Fibroblast of villous mesenchyme (primary cell): Measurements from ENCODE around the genes RIGI, B4GALT1 and SPINK4.

GRCh38 chr9:27531442-27531792 lies 1.8 kb upstream of the MOB3B start:
- CAGE, long polyA plus RNA: no peak

GRCh38 chr9:27536919-27537789 lies 7.5 kb upstream of the MOB3B start:
- CAGE, long polyA plus RNA: no peak

GRCh38 chr9:27626522-27626915 lies 53.2 kb upstream of the C9orf72 start:
- CAGE, long polyA plus RNA: no peak

GRCh38 chr9:29214177-29214659 lies 817 bp upstream of the LINGO2 start:
- CAGE, long polyA plus RNA: no peak

GRCh38 chr9:32525825-32526446 lies at the start of gene RIGI:
Gene RIGI (minus strand): TSS chr9:32526196.
- CAGE, long polyA plus RNA: no peak

DNA sequence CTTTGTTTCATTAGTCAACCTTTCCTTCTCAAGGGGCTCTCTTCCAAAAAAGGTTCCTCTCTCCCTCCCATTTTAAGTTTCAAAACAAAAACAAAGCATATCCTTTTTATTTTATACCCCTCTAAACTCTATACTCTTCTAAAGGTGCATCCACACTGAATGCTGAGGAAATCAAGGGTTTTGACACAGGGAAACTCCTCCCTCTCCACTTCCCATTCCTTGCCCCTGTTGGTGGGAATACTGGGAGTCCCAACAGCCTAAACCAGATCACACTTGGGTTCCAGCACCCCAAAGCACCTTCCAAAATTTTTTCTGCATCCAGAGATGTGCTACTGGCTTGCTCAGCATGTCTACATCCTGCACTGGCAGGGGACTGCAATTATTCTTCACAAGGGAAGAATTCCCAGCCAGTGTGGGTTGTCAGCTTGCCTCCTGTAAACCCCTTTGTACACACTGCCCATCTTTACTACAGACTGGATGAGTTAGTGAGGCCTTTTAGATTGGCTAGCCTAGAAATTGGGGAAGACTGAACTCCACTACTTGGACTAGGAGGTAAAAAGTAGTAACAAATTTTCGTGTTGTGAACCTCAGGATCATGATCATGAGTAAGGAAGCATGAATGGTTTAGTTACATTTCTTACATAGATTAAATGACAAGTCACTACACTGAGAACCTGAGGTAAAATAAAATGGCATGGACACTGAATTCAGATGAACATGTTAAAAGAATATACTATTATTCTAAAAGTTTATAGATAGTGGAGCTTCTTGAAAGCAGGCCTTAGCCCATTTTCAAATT lies 11.8 kb upstream of the RIGI start:
- CAGE, long polyA plus RNA: no peak

- CAGE, long polyA plus RNA: no peak
Measured at GRCh38 chr9:33026743-33027039, 1.6 kb downstream of the DNAJA1 start.

DNA sequence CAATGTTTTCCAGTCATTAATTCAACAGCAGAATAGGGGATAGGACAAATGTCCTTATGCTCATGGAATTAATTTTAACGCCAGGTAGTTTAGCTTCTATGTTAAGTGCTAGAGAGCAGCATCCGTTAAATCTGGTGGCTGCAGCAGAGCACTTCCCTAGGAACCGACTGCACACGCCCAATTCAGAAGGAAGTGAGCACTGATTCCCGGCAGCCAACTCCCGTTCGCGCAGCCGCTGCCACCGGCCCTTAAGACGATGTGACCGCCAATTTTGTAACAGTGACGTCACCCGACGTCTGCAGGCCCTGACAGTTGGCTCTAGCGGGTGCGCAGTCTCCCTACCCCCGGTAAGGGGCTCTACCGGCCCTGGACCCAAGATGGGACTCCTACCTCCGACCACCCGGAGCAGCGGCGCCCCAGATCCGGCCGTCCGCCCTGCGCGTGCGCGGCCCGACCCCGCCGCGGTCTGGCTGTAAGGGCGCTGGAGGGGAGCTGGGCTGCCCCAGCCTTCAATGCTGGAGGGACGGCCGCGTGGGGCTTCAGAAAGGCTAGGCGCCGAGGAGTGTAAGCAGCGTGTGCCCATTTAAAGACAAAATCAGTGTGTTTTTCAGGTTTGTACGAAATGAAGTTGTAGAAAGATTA lies 19.1 kb downstream of the DNAJA1 start:
- CAGE, long polyA plus RNA: no peak

DNA sequence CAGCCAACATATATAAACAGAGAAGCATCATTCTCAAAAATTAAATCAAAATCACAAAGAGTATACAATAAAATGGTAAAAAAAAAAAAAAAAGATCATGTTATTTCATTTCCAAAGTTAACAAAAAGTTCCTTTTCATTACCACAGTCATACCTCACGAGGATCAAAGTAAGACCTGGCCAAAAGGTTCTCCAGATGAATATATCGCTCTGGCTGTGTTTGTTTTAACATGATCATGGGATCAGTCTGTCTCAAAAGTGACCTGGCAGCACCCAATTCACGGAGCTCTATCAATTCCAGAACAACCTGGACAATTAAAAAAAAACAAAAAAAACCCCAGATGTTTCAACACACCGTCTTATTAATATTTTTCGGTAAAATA lies 4.9 kb downstream of the SMU1 start:
- CAGE, long polyA plus RNA: no peak

GRCh38 chr9:33111813-33112578 lies 35.5 kb upstream of the SMU1 start:
- CAGE, long polyA plus RNA: no peak

DNA sequence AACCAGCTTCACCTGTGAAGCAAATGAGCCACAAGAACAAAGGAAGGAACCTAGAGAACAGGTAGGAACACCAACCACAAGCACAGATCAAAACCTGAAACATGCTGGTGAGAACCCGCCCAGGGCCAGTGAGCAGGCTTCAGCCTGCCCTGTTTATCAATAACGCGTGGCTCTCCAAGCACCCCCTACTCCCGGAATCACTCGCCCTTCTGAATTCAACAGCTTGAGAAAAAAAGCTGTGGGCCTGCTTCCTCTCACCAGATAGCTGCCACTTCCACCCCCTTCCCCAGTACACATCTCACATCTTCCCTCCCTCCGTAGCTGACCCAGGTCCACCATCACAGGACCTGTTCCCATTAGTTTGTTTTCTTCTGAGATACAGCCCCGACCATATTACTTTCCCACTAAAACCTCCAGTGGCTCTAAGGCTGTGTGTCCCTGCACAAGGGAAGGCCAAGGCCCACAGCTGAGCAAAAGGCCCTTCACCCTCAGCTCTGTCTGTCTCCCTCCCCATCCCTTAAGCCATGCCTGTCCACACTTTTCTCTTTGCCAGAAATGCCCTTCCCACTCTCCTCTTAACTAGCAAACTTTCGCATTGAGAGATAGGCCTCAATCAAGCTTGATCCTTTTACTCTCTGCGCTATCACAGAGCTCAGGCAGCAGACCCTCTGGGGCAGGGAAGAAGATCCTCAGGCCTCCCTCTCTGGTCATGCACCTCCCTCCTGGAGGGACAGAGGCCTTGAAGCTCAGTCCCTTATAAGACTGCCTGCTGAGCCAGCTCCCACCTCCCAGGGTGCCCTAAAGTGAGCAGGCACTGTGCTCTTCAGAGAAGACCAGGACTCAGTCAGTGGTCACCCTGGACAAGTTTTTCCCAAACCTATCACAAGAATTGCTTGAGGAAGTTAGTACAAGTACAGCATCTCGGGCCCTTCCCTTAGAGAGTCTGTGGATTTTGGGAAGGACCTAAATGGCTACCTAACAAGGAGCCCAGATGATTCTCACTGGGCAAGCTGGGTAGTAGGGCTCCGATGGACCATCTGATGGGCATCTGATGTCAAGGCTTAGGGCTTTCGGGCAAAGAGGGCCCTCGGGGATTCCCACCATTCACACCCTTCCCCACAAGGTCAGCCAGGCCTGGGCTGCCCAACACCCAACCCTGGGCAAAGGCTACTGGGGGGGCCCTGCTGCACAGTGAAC lies 30.0 kb downstream of the B4GALT1 start:
- CAGE, long polyA plus RNA: no peak

DNA sequence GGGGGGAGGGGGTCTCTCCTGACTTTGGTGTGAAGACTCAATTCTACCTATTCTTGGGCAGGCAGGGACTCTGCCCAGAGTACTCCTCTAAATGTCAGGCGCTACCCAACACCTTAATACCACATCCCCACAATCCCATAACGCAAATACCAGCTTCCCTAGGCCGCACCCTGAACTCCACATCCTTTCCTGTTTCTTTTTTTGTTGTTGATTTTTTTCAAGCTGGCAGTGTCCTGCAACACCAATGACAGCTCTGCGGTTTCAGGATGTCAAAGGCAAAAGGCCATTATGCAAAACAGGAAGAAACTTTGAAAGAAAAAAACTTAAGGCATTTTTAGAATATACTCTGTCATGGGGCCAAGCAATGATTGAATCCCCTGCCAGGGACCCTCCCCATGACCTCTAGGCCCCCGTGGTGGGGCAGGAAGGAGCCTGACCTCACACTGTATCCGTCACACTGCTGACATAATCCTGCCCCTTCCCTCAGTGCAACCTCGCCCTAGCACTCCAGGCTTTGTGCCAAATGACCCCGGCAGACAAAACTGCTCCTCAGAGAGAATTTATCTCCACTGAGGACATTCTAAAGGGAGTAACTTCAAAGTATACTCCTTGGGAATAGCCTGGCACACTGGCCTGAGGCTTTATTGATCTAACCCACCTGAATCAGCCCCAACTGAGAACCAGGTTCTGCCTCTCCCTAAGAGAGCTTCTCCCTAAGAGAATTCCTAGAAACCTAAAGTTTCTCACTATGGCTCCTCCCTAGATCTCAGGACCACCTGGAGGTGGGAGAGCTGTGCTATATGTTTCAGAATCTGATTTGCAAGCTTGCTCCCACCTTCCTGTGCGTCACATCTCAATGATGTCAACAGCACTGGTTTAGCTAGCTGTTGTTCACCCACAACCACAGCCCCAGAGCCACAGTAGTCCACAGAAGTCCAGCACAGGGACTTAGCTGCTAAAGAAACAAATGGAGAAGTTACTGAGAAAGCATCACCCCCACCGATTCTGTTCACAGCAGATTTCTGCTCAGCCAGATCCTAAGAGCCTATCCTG lies 7.9 kb downstream of the B4GALT1 start:
- CAGE, long polyA plus RNA: no peak

- CAGE, long polyA plus RNA: no peak
Measured at GRCh38 chr9:33166714-33167741, at the start of gene B4GALT1. Gene B4GALT1 (minus strand): TSS chr9:33167336.

DNA sequence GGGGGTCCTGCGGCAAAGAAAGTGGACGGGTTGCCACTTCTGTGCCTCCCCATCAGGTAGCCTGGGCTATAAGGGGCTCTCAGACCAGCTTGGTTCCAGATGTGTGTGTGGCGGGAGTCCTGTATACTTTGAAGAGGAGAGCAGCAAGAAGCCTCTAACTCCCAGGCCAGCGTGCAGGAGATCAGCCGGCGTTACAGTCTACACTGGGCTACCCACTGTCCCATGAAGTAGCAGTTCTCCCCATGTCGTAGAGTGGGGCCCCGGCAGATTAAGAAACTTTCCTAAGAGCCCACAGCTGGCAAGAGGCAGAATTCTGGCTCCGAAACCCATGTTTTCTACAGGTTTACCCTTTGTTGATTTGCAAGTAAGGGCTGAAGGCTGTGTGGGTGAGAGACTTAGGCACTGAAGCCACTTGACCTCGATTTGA lies 786 bp upstream of the B4GALT1 start:
- CAGE, long polyA plus RNA: no peak

DNA sequence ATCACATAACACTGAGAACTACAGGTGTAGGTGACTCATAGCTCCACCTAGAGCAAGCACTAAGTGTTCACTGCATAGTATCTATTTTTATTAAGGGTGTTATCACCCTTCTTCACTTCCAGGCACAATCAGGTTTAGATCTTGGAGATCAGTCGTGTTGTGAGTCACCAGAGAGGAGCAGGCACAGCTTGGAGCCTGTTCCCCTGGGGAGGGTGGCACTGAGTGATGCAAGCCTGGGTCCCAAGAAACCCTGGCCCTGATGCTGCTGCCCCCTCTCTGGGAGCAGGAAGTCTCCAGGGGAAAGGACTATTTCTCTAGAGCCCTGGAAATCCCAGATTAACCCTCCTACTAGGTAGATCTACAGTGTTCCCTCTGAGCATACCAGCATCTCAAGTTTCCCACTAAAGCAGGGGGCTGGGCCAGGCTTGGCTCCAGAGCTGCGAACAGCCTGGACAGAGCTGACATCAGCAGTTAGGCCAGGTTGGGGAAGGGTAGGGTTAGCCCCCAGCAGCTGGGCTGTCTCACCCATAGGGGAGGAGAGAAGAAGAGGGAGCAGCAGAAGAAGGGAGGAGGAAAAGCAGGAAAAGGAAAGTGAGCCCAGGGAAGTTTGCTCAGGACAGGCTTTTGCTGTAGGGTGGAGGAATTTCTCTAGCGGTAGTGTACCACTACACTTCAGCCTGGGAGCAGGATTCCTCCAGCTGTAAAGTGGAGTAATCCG lies 28.1 kb upstream of the SPINK4 start:
- CAGE, long polyA plus RNA: no peak

GRCh38 chr9:33227002-33227212 lies 13.1 kb upstream of the SPINK4 start:
- CAGE, long polyA plus RNA: no peak

DNA sequence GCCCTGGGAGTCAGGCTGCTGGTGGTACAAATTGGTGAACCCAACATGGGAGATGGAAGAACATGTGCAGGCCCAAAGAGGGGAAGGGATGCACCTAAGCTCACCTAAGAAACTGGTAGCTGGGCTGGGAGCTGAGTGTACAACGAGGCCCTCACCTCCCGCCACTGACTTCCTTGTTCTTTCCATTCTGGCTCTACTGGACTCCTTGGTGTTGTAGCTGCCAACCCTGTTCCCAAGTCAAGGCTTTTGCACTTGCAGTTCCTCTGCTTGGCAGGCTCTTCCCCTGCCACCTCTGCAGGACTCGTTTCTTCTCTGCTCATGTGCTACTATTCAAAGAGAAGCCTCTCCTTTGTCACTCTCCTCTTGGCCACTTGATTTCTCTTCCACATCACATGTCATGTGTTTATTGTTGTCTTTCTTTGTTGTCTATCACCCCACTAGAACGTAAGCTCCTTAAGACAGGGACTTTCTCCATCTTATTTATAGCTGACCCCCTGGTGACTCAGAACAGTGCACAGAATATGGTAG lies 5.4 kb upstream of the SPINK4 start:
- CAGE, long polyA plus RNA: no peak

DNA sequence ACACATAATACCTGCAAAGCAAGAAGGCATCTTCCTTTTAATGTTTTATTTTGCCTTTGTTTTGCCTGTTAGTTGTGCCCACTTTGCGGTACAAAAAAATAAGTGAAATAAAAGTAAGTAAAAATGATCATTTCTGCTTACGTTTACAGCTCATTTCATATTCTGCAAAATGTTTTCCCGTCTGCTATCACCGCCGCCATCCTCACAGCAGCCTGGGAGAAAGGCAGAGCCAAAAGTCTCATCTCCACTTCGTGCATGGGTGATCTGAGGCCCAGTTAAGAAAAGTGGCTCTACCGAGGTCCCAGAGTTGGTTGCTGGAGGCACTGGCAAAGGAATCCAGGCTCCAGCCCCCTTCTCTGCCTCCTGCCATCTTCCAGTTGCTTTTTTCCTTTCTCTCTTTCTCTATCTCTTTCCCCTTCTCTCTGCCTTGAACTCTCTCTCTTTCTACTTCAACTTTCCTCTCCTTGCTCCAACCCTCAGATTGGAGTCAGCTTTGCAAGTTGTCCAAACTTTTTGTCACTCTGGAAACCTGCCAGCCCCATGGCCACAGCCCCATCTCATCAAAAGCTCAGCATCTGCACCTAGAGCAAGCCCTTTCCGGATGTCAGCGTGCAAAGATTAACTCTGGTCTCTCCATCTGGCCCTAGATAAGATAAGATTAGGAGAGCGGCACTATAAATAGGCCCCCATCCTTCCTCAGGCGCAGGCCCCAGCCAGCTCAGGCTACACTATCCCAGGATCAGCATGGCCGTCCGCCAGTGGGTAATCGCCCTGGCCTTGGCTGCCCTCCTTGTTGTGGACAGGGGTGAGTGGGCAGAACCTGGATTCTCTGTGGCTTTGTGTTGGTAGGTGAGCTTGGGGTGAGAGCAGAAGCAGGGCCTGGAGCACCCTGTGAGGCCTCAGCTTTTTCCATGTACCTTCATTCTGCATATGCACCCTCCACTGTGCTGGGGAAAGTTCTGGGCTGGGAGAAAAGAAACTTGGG lies at the start of gene SPINK4:
TSS of gene SPINK4 (plus strand) at position 703 of the 985 bp plus-strand sequence.
- CAGE, long polyA plus RNA: no peak

DNA sequence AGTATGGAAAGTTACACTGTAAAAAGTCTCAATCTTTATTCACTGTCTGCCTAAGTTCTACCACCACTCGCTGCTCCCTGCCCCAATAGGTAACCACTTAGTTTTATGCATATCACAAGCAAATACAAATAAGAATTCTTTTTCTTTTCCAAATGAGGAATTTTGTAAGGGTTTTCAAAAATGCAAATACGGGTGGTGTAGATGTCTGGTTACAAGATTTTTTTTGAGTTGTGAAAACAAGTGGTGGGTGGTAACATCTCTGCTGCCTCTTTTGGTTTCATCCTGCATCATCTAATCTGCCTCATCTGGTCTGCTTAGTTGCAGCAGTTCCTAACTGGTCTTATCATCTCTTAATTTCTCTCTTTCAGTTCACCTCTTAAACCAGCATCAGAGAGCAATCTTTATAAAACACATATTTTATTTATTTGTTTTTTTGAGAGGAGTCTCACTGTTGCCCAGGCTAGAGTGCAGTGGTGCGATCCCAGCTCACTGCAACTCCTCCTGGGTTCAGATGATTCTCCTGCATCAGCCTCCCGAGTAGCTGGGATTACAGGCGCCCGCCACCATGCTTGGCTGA lies 5.3 kb downstream of the NFX1 start:
- CAGE, long polyA plus RNA: no peak

GRCh38 chr9:33348898-33350144 lies 53.0 kb downstream of the AQP7 start:
- CAGE, long polyA plus RNA: no peak